ENCODE measurements around the gene PTRHD1.

DNA sequence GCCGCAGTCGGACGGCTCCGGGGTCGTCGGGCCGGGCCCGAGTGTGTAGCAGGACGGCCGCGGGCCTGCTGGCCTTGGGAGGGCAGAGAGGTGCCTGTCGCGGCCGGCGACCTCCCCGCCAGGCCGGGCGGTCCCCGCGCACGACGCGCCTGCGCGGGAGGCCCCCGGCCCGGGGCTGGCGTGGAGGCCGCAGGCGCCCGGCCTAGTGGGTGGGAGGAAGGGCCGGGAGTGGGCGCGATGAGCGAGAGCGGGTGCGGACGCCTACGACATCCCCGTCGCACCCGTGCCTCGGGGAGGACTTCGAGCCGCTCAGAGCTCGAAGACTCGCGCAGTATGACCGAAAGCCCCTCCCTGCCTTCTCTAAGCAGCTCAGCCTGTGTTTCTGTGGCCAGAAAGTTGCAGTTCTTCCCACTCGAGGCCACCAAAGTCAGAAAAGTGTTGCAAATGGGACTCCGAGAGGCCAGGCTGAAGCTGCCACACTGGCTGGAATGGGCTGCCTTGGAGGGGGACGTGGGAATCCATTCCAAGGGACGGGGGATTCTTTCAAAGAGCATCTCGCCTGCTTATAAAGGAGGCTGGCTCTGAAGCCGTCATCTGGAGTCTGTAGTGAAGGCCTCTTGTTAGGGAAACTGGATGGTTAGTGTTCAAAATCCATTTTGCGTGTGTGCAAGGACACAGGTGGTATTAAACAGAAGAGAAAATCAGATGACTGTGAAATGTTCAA is 477 bp downstream of the FAM228B start:
- PRO-cap, 2 experiments, result peak in 2 of 2 experiments; most common plus-strand start position 203 of the sequence (in 1); most common minus-strand start position 64 of the sequence (in 1)
- RAMPAGE, long total RNA, 5 experiments, result no peak in any of the 5 experiments

DNA sequence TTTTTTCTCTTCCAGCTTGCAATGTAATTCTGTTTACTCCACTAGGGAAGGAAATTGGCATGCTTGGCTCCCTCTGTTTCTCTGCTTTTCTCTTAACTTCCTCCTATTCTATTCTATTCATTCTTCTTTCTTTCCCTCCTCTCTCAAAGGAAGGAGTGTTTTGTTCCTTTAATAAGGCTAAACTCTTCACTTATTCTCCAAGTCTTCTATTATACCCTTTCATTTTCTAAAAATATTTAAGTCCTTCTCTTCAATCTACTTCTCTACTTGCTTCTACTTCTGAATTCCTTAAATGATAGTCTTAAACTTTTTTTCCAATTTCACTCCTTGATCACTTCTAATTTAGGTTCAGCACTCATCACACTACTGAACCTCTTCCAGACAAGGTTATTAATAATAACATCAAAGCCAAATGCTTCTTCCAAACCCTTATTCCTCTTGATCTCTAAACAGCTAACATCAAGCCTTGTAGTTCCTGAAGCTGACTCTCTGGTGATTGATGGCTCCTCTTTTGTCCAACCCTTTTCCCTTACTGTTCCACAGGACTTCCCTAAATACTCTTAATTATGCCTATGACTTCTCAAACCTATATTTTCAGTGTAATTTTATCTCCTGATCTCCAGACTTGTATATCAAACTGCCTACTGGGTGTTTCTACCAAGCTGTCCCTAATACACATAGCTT is 83.7 kb downstream of the FAM228A start:
- PRO-cap, 2 experiments, result no peak in any of the 2 experiments
- RAMPAGE, long total RNA, 5 experiments, result no peak in any of the 5 experiments

- PRO-cap, 2 experiments, result no peak in any of the 2 experiments
- RAMPAGE, long total RNA, 5 experiments, result no peak in any of the 5 experiments
Measured at GRCh38 chr2:24275557-24275963, 84.8 kb downstream of the ITSN2 start.

DNA sequence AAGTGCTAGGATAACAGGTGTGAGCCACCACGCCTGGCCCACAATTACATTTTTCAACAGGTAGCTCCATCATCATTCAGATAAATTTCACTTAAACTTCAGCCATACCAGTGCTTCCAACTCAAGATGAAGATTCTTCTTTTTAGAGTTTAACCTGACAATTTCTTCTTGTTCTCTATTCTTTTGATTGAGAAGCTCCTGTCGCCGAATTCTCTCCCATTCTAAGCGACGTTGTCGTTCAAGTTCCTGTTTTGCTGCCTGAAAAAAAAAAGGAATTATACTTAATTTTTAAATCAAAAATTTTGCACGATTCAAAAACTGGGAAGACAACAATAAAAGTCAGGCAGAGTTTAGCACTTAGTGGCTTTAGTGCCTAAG is 61.8 kb downstream of the ITSN2 start:
- PRO-cap, 2 experiments, result no peak in any of the 2 experiments
- RAMPAGE, long total RNA, 5 experiments, result no peak in any of the 5 experiments

DNA sequence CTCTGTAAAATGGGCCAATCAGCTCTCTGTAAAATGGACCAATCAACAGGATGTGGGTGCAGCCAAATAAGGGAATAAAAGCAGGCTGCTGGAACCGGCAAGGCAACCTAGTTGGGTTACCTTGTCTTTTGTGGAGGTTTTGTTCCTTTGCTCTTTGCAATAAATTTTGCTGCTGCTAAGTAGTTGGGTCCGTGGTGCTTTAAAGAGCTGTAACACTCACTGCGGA is 43.2 kb upstream of the ITSN2 start:
- PRO-cap, 2 experiments, result no peak in any of the 2 experiments
- RAMPAGE, long total RNA, 5 experiments, result no peak in any of the 5 experiments

DNA sequence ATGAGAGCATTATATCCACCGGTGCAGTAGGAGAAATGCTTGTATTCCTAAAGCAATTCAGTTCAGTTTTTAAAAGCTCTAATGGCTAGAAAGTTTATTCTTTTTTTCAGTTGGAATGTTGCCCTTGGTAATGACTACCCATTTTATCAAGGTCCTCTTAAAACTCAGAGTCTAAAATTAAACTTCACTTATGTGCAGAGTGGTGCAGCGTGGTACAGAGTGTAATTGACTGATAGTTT is 21.3 kb downstream of the NCOA1 start:
- PRO-cap, 2 experiments, result no peak in any of the 2 experiments
- RAMPAGE, long total RNA, 5 experiments, result no peak in any of the 5 experiments

GRCh38 chr2:24538951-24539627 is 48.0 kb downstream of the NCOA1 start:
- PRO-cap, 2 experiments, result no peak in any of the 2 experiments
- RAMPAGE, long total RNA, 5 experiments, result no peak in any of the 5 experiments

- PRO-cap, 2 experiments, result peak in 2 of 2 experiments; most common plus-strand start chr2:24793192 (in 1); most common minus-strand start chr2:24793071 (in 2)
- RAMPAGE, long total RNA, 5 experiments, result start-site peak on the plus strand in 3 of 5 experiments, at chr2:24793111-24793466 at its widest, 18 to 47 reads per replicate; start-site peak on the minus strand in 5 of 5 experiments, at chr2:24793340-24793391 at its widest, 14 to 2,312 reads per replicate
Measured at GRCh38 chr2:24792621-24793791, at the start of gene PTRHD1. Gene PTRHD1 (minus strand): TSS chr2:24793391.

GRCh38 chr2:24825422-24826613 is 32.6 kb downstream of the CENPO start:
- PRO-cap, 2 experiments, result no peak in any of the 2 experiments
- RAMPAGE, long total RNA, 5 experiments, result no peak in any of the 5 experiments

- PRO-cap, 2 experiments, result no peak in any of the 2 experiments
- RAMPAGE, long total RNA, 5 experiments, result no peak in any of the 5 experiments
Measured at GRCh38 chr2:24839810-24840486, 46.7 kb downstream of the CENPO start.

DNA sequence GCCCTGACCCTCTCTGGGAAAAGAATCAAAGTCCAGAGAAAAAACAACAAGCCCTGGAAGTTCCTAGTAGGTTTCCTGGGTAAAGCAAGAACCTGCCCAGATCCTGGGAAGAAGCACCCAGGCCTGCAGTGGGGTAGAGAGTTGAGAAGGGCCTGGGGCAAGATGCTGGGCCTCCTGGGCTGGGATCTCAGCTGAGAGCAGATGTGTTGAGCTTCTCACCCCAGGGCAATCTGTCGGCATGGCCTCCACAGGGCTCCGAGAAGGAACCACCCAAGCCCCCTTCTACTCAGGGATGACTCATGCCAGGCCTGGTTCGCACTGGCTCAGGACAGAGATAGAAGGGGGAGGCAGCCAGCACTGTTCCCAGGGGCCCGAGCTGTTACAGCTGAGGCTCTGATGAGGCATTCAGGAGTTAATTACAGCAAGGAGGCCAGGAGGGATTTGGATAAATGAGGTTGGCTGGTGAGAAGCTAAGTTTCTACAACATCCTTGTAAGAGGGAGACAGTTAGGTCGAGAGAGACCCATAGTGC is 62.5 kb downstream of the CENPO start:
- PRO-cap, 2 experiments, result peak in 2 of 2 experiments; most common plus-strand start position 444 of the sequence (in 1); most common minus-strand start position 232 of the sequence (in 1)
- RAMPAGE, long total RNA, 5 experiments, result no peak in any of the 5 experiments

- PRO-cap, 2 experiments, result peak in 1 of 2 experiments; most common plus-strand start chr2:24859768 (in 1)
- RAMPAGE, long total RNA, 5 experiments, result no peak in any of the 5 experiments
Measured at GRCh38 chr2:24859497-24860007, 60.5 kb downstream of the ADCY3 start.

DNA sequence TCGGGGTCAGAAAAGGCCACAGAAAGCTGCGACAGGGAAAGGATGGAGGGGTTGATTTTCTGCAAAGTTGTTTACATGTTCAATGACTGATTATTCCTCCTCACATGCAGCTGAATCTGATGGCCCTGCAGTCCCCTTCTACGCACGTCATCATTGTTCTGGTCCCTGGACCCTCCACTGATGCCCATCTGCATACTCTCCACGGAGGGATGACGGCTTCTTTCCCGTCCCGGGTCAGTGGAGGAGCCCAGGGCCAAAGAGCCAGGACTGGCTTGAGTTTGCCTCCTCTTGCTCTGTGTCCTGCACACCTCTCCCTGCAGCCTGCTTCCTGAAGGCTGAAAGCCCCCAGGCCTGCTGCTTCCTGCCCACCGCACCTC is 7.2 kb downstream of the ADCY3 start:
- PRO-cap, 2 experiments, result peak in 1 of 2 experiments; most common plus-strand start position 21 of the sequence (in 1)
- RAMPAGE, long total RNA, 5 experiments, result no peak in any of the 5 experiments

GRCh38 chr2:24970638-24971535 is 868 bp downstream of the DNAJC27 start:
- PRO-cap, 2 experiments, result peak in 2 of 2 experiments; most common plus-strand start chr2:24971206 (in 2); most common minus-strand start chr2:24971174 (in 1)
- RAMPAGE, long total RNA, 5 experiments, result no peak in any of the 5 experiments

DNA sequence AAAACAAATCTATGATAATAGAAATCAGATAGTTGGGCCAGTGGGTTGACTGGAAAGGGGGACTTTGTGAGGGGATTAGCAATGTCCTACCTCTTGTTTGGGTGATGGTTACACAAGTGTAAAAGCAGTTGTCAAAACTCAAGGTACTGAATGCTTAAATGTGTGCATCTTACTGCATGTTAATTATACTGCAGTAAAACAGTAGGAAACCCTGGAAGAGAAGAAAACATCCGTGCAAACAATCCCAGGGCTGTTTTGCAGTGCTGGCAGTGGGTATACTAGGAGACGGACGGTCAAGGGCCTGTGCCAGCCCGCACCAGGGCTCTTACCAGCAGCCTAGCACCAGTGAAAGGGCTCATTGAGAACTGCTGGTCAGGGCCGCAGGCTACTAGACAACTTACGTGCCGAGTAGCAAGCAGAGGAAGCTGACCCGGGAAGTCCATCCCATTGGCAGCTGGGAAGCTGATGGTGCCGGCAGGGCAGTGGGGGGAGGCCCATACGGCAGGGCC is 20.4 kb downstream of the EFR3B start:
- PRO-cap, 2 experiments, result no peak in any of the 2 experiments
- RAMPAGE, long total RNA, 5 experiments, result no peak in any of the 5 experiments

DNA sequence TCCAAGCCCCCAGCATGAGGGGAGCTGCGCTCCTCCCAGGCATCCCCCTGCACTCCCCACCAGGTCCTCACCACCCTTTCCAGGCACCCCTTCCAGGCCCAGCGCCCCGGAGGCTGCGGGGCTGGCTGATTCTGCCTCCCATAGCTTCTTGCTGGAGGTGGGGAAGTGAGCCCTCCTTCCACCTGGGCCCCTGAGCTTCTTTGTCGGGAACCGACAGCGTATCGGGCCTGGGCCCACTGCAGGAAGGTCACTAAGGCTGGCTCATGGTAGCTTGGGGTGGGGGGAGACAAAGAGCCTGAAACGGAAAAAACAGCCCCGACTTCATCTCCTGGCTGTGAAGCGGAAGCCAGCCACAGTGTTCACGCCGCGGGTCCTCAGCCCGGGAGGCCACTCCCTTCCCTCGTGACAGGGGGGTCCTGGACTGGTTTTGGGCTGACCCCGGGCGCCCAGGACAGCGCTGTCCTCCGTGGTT is 65.2 kb downstream of the DNMT3A start:
- PRO-cap, 2 experiments, result peak in 1 of 2 experiments; most common plus-strand start position 355 of the sequence (in 1)
- RAMPAGE, long total RNA, 5 experiments, result no peak in any of the 5 experiments

DNA sequence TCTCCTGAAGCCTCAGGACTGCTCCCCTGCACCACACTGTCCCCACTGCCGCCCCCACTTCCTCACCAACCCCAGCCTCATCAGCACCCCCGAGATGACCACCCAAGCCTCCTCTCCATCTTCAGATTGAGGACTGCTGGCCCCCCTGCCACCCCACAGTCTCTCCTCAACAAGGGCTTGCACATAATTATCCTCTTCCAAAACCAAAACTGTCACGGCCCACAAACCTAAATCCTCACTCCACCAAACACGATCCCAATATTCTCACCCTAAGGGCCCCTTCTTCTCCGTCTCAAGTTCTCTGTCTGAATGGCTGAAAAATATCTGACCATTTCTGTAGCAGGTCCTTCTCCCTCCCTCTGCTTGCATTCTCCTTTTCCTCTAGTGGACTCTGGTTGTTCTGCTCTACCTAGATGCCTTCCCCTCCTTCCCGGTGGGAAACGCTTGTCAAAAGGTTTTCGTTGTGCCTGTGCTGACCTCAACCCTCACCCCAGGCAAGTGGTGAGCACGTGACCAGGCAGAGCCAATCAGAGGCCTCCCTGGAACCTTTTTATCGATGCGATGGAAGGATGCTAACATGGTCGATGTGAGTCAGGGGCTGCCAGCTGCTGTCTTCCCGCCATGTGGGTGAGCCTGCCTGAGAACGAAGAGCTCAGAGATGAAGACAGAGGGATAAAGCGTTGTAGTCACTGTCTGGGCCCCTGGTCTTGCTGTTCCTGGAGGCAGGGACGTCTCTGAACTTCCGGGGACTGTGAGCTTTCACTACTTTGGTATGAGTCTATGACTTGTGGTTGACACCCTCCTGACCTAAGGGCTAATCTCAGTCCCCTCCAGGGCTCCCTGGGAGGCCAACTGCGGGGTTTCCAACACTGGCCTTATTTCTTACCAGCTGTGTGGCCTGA is 18.9 kb downstream of the DNMT3A start:
- PRO-cap, 2 experiments, result no peak in any of the 2 experiments
- RAMPAGE, long total RNA, 5 experiments, result no peak in any of the 5 experiments

DNA sequence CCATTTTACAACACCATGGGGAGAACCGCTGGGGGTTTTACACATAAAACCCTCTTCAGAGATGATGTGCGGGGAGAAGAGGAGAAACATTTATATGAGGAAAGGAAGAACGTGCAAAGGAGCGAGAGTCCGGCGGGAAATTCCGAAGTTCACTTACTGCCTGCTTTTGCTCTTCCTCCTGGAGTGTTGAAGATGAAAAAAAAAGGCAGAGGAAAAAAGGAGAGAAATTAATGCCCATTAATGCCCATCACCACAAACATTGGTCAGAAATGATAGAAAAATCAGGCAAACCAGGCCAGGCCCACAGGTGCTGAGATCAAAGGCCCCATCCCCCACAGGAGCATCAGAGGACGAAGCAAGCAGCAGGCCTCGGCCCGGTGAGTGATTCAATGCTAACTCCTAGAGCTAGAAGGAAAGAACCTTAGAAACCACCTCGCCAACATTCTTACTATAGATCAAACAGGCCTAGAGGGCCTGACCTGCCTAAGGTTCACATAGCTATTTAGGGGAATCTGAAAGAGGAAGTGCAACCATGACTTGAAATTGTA is 77.7 kb upstream of the DNMT3A start:
- PRO-cap, 2 experiments, result no peak in any of the 2 experiments
- RAMPAGE, long total RNA, 5 experiments, result no peak in any of the 5 experiments

- PRO-cap, 2 experiments, result no peak in any of the 2 experiments
- RAMPAGE, long total RNA, 5 experiments, result no peak in any of the 5 experiments
Measured at GRCh38 chr2:25474034-25474454, 132.3 kb upstream of the DNMT3A start.

- PRO-cap, 2 experiments, result no peak in any of the 2 experiments
- RAMPAGE, long total RNA, 5 experiments, result no peak in any of the 5 experiments
Measured at GRCh38 chr2:25742948-25743946, 69.9 kb upstream of the DTNB start.

Measured in thyroid gland (tissue), 7 donors.